ENCODE data around the genes CHAF1B and RIPPLY3.

DNA sequence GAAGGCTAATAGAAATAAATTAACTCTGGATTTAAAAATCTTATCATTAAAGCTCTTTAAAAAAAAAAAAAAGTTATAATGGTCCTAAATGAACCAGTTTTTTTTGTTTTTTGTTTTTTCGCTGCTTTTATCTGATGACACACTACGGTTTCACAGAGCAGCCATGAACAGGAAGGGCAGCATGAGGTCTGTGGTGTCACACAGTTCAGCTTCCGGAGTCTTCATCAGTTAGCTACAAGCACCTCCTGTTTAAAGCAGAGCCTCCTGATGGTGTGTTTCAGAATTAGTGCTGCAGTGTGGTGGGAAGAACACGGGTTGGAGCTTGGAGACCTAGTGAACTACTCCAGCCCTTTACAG, 17.2 kb downstream of the DOP1B start:
- RRBS = no CpG with 5 or more reads among the region's 4 CpGs

DNA sequence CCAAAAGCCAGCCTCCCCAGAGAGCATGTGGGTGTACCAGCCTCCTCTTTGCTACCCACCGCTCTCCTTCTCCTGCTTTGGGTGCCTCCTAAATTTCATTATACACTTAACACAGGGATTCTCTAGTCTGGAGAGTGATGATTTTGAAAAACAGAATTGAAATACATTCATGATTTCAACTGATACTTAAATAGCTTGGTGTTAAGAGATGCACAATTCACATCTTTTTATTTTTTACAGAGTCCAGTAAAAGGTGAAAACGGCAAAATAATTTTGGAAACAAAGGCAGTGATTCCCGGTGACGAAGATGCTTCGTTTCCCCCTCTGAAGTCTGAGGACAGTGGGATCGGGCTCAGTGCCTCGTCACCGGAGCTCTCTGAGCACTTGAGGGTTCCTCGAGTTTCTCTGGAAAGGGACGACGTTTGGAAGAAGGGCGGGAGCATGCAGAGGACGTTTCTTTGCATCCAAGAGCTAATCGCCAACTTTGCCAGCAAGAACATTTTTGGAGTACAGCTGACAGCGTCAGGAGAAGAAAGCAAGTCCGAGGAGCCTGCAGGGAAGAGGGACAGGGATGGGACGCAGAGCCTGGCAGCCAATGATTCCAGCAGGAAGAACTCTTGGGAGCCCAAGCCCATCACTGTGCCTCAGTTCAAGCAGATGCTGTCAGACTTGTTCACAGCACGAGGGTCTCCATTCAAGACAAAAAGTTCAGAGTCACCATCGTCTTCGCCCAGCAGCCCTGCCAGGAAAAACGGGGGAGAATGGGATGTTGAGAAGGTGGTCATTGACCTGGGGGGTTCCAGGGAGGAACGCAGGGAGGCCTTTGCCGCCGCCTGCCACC, 73.8 kb downstream of the DOP1B start:
- RRBS = 82% methylated on average over 6 of the region's 24 CpGs

DNA sequence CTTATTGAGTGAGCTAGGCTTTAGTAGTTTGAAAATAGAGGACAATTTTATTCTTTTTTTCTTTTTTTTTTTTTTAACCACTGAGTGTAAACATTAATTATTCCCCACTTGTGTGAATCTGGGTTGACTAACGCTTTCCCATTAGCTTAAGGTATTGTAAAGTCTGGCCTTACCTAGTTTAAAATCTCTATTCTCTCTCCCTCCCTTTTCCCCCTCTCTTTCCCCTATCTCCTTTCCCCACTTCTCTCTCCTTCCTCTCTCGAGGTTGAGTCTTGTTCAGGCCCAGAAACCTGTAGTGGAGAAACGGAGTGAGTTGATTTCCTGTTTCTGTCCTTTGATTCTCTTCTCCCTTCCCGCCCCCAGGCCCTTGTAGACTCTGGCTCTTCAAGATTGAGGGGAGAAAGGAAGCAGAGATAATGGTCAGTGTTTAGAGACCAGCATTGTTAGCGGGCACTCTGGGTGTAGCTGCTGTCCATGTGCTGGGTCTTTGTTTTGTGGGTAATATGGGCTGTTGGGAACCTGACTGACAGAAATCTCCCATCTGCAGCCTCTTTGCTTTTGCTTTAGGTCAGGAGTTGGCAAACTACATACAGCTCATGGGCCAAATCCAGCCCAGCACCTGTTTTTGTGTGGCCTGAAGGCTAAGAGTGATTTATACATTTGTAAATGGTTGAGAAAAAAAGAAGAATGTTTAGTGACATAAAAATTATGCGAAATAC, 1.6 kb downstream of the MORC3 start:
- RRBS = no CpG with 5 or more reads among the region's 6 CpGs

GRCh38 chr21:36347443-36348114, 27.6 kb downstream of the MORC3 start:
- RRBS = no CpG with 5 or more reads among the region's 2 CpGs

GRCh38 chr21:36384976-36385910, at the start of gene CHAF1B:
TSS of gene CHAF1B (plus strand) at chr21:36385392.
- RRBS = 3% methylated on average over 32 of the region's 82 CpGs

- RRBS = no CpG with 5 or more reads among the region's 21 CpGs
Observed at GRCh38 chr21:36385911-36386524, 826 bp downstream of the CHAF1B start.

GRCh38 chr21:36420014-36420506, 34.9 kb downstream of the CHAF1B start:
- RRBS = no CpG with 5 or more reads among the region's 7 CpGs

GRCh38 chr21:36835305-36835824, 131.1 kb downstream of the HLCS start:
- RRBS = no CpG with 5 or more reads among the region's 2 CpGs

DNA sequence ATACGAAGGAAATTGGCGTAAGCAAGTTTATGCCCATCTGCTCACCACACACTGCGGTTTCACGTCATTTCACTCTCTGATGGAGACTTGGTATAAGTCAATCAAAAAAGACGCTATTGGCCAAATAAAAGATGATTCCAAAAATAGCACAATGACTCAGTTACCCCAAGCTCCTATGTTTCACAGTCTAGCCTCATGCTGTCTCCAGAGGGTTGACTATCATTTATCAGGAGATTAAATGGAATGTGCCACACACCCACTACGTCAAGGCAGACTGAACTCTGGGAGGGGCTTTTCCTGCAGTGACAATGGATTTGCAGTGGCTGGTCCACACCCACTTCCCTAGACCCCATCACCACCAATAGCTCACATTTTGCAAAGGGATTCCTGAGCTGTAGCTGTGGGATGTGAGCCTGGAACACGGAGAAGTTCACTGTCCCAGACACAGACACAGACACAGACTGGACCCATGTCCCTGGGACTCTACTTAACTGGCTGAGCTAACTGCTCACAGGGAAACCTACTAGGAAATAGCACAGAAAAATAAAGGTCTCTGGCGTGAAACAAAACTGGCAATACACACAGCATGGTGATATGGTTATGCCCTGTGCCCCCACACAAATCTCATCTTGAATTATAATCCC, 77.1 kb downstream of the HLCS start:
- RRBS = no CpG with 5 or more reads among the region's 8 CpGs

- RRBS = 2% methylated on average over 4 of the region's 9 CpGs
Observed at GRCh38 chr21:36966999-36967300, 481 bp upstream of the HLCS start.

- RRBS = 3% methylated on average over 40 of the region's 114 CpGs
Observed at GRCh38 chr21:37006162-37007447, at the start of gene RIPPLY3. TSS of gene RIPPLY3 (plus strand) at chr21:37006702.

DNA sequence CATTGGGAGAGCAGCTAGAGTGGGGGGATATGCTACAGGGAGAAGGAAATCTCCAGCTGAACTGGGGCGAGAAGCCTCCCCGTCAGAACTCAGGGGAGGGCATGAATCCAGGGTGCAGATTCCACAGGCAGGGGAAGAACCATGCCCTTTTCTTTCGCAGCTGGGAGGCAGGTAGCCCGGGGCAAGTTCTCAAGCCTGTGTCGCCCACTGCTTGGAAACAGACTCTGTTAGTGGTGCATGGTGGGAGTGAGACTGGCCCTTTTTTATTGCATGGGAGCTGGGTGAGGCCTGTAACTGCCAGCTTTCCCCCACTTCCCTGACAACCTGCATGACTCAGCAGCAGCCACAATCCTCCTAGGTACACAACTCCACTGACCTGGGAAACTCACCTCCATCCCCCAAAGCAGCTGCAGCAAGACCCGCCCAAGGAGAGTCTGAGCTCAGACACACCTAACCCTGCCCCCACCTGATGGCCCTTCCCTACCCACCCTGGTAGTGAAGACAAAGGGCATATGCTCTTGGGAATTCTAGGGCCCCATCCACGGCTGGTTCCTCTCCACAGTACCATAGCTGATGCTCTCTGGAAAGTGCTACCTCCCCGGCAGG, 25.8 kb downstream of the PIGP start:
- RRBS = no CpG with 5 or more reads among the region's 8 CpGs

DNA sequence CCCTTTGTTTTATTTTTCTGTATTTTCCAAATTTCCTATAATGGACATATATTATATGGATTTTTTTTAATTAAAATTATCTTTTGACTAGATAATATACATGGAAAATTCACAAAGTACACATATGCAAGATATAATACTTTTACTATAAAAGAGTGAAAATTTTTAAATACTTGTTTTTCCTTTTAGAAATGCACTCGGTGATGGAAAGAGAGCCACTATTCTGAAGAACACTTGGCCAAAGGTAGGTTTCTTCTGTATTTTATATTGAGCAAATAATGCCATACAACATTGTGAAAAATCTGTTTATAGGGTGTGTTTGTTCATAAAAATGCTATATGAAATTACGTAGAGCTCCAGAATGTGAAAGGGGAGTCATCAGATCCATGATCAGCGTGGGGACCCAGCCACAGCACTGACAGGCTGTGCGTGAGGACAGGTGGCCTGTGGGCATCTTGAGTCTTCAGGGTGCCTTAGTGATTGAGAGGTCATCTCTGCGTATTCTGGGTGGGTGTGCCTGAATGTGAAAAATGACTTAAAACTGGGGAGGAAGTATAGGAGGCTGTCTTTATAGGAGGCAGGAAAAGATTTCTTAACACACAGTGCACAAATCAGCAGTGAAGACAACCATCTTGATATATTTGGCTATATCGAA, 35.3 kb downstream of the TTC3 start:
- RRBS = no CpG with 5 or more reads among the region's 6 CpGs

GRCh38 chr21:37135259-37135611, 62.2 kb downstream of the TTC3 start:
- RRBS = no CpG with 5 or more reads among the region's 4 CpGs

DNA sequence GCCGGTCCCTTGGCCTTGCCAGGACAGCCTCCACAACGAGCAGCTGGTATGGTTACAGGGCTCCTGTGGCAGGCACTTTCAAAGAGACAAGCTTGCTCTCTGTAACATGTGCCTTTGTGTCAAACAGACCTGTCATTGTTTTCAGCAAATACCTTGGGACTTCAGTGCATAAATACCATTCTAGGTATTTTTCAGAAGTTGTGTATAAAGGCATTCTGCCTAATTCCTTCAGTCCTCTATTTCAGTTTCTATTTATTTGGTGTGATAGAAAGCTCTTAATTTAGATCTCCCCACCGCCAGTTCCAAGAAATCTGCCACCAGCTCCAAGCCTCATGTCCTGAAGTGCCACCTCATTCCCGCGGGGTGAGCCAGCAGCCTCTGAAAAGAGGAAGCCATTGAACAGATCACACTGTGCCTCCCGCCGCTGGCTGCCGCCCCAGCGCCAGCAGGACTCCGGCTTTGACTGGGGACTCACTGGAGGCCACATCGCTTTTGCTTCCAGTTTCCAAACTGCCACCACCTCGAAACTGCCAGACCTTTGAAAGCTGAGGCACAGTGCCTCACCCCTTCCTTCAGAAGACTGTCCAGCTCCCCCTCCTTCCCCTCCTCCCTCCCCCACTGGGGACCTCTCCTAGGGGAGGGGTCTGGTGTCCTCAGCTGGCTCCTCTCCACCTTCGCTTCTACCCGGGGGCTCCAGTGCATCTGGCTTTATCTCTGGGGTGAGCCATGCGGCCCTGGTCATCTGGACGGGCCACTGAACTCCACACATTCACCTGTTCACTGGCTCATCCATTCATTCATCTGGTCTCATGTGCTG, 59.1 kb downstream of the VPS26C start:
- RRBS = no CpG with 5 or more reads among the region's 16 CpGs

DNA sequence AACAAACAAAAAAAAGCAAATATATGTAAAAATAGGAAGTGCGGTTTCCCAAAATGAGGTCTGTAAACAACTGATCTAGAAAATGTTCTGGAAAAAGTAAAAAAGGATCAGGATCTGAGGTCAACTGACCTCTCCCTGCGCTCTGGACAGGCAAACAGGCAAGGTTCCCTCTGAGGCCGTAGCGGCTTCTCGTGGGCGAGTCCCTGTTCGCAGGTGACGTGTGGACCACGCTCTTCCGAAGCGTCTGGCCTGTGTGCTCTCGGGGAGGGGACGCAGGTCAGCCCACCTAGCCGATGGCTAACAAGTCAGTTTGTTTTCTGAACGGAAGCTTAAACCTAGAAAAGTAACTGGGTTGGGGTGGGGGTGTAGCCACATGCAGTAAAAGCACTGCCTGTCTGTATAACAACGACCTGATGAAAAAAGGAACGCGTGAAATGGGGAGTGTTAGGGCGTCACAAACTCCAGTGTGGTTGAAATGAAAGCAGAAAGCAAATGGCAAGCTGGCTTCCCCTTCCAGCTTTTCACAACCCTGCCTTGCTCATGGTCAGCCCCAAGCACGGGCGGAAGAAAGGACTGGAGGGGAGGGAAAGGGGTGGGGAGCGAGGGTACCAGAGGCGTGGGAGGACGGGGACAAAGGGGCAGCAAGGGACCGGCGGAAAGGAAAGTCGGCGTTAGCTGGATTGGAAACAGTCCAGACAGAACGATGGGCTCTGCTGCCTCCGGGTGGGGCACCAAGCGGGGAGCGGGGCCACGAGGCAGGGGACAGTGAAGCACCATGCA, 9.8 kb downstream of the VPS26C start:
- RRBS = 4% methylated on average over 9 of the region's 33 CpGs

GRCh38 chr21:37338510-37339581, 27.7 kb upstream of the DYRK1A start:
- RRBS = no CpG with 5 or more reads among the region's 15 CpGs

- RRBS = no CpG with 5 or more reads among the region's 2 CpGs
Observed at GRCh38 chr21:37433042-37433680, 66.6 kb downstream of the DYRK1A start.

DNA sequence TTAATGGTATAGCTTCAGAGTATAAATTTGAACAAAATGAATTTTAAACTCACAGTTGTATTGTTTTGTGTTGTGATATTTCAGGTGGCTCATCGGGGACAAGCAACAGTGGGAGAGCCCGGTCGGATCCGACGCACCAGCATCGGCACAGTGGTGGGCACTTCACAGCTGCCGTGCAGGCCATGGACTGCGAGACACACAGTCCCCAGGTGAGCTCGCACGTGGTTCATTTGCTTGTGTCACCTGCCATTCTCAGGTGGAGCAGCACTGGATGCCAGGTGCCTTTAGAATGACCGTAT, 139.4 kb downstream of the DYRK1A start:
- RRBS = no CpG with 5 or more reads among the region's 11 CpGs

DNA sequence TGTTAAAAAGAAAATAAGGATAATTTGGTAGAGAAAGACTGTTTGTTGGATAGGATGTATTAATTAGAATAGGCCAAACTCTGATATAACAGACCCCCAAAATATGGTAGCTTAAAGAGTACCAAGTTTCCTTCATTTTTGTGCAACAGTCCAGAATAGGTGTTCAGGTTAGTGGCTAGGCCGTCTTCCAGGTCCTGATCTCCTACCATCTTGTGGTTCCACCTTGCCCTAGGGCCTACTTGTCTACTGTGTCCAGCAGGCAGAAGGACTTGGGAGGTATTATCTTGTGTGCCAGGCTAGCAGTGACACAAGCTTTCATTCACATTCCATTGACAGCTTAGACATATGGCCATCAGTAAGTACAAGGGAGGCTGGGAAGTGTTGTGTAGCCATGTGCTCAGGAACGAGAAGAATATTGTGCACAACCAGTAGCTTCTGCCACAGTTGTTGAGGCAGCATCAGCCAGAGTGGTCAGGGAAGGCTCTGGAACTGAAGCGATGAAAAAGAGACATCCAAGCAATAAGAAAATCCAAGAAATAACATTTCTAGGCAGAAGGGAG, 144.0 kb downstream of the DYRK1A start:
- RRBS = no CpG with 5 or more reads among the region's 3 CpGs

All from brain (tissue), 1 donor.